ENCODE measurements around a stretch of chr21.

GRCh38 chr21:45409399-45410220 is 4.6 kb downstream of the COL18A1 start:
- PRO-cap, 2 experiments, result no peak in any of the 2 experiments

GRCh38 chr21:45491797-45492274 is 50.4 kb downstream of the SLC19A1 start:
- PRO-cap, 2 experiments, result no peak in any of the 2 experiments

DNA sequence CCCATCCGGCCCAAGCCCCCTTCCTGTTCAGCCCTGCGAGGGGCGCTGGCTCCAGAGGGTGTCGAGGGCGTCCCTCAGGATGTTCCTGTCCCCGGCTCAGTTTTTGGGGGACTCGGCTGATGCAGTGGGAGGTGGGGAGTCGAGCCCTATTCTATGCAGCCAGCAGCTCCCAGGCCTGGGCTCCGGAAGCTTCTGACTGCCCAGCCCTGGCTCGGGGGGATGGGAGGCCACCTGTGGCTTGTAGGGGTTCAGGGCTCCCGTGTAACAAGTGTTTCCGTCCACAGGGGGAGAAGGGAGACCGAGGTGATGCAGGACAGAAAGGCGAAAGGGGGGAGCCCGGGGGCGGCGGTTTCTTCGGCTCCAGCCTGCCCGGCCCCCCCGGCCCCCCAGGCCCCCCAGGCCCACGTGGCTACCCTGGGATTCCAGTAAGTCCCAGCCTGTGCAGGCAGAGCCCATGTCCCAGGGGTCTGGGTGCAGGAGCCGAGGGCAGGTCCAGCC is 38.1 kb downstream of the SLC19A1 start:
- PRO-cap, 2 experiments, result no peak in any of the 2 experiments

DNA sequence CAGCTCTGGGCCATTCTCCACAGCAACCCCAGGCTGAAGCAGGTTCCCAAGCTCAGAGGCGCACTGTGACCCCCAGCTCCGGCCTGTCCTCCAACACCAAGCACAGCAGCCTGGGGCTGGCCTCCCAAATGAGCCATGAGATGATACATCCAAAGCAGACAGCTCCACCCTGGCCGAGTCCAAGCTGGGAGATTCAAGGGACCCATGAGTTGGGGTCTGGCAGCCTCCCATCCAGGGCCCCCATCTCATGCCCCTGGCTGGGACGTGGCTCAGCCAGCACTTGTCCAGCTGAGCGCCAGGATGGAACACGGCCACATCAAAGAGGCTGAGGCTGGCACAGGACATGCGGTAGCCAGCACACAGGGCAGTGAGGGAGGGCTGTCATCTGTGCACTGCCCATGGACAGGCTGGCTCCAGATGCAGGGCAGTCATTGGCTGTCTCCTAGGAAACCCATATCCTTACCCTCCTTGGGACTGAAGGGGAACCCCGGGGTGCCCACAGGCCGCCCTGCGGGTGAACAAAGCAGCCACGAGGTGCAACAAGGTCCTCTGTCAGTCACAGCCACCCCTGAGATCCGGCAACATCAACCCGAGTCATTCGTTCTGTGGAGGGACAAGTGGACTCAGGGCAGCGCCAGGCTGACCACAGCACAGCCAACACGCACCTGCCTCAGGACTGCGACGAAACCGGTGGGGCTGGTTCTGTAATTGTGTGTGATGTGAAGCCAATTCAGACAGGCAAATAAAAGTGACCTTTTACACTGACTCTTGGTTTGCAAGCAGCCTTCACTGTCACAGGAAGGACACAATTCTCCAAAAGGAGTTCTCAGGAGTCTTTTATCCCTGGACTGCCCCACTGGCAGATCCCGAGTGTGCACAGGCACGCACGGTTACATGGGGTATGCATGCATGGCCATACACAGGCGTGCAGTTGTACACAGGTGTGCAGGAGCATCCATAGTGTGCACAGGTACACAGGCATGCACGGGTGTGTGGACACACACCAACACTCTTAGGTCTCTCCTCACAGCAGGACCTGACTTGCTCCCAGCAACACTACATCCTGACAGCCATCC is 28.9 kb downstream of the SLC19A1 start:
- PRO-cap, 2 experiments, result no peak in any of the 2 experiments

DNA sequence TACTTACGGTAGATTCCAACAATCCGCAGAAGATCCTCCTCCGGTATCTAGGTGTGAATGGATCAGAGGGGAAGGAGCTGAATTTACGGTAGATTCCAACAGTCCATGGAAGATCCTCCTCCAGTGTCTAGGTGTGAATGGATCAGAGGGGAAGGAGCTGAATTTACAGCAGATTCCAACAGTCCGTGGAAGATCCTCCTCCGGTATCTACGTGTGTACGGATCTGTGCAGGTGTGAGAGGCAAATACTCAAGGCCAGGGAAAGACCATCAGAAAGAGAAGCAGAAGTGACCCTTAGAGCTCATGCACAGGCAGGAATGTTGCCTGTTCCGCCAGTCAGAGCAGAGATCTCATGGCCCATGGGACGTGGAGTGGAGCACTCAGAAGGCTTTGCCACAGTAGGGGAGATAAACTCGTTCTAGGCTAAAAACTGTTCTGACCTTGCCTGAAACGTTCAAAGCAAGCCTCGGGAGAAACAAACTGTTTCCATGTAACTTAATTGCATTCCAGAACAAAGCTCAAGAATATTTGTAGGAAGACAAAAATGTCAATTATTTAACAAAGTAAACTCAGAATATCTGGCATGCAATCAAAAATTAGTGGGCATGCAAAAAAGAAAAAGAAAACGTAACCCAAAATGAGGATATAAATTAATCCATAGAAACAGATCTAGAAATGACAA is 20.6 kb upstream of the SLC19A1 start:
- PRO-cap, 2 experiments, result no peak in any of the 2 experiments

DNA sequence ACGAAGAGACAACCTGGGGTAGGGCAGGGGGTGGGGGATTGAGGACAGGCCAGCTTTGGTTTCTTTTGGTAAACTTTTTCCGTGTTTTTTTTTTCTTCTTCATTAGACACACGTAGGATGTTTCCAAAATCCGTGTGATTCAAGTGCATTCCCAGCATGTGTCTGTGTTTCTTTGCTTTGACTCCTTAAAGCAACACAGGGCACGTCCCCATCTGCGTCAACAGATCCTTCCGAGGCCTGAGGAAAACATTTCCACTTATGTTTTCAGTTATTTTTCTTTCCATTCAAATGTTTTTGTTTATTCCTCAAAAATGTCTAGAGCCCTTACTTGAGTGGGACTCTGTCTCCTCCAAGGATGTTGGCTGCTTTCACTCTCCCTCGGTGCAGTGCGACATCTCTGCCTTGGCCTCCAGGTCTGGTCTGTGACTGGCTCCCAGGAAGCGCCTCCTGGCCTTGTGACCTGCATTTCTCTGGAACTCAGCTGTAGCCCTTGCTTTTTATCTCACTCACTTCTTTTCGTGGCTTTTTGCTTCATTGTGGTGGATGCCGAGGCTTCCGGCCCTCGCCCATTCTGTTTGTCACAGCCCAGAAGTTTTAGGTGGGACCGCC is 31.3 kb upstream of the SLC19A1 start:
- PRO-cap, 2 experiments, result no peak in any of the 2 experiments

DNA sequence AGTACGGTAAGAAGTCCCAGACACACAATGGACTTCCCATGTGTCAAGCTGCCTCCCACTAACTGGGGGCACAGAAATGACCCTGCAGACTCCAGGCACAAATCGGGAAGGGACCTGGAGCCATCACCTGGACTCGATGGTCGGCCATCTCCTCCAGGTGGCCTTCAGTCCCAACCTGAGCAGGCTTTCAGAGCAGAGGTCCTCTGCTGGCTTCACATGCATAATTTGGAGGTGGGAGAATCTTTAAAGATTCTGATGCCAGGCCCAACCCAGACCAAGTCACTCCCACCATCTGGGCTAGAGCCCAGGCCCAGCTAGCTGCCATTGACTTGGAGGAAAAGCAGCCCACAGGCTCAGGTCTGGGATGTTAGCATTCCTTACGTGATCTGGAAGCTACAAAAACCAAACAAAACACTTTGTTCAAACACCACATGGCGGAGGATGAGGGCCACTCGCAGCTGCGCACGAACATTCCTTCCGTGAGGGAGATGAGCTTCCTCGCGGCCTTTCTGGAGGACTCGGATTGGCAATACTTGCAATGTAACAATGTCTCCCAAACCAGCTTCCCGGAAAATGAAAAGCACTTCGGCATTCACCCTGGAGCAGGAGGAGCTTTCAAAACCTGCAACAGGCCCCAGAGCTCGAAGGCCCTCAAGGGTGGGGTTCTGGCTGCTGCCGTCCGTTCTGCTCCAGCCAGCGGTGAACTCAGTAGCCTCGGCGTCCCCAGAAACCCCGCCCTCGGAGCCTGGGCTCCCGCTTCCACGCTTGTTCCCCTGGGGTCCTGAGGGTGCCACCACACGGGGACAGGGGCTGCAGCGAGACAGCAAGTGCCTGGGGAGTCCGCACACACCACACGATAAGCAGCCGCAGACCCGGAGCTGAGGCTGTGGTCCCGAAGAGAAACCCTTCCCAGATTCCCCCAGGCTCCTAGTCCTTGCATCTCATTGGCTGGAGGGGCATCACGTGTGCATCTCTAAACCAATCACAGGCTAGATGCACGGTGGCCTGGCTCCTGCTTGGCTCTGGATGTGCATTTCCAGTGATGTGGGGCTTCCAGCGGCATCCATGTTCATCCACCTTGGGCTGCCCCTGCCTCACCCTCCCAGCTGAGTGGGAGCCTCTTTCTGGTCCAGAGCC is 40.5 kb downstream of the COL6A1 start:
- PRO-cap, 2 experiments, result no peak in any of the 2 experiments

GRCh38 chr21:46031690-46031889 is 50.0 kb downstream of the COL6A1 start:
- PRO-cap, 2 experiments, result no peak in any of the 2 experiments

DNA sequence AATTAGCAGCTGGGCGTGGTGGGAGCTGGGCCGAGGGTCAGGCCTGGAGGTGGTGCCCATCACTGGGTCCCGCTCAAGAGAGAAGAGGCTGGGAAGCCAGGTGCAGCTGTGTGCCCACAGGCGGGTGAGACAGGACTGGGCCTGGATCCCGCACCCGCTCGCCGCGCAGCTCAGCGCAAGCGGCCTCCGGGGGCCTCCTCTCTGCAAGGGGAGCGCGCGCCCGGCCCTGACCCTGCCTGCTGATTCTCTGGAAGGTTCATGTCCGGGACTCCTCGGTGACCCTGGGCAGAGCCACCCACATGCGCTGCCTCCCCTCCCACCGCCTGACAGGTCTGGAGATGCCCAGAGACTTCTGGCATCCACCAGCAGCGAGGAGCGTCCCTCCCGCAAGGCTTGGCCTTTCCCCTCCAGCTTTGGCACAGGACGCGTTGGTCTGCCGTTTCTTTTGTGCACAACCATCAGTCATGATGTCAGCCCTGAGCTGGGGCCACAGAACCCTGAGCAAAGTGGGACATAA is 42.1 kb upstream of the COL6A2 start:
- PRO-cap, 2 experiments, result no peak in any of the 2 experiments

DNA sequence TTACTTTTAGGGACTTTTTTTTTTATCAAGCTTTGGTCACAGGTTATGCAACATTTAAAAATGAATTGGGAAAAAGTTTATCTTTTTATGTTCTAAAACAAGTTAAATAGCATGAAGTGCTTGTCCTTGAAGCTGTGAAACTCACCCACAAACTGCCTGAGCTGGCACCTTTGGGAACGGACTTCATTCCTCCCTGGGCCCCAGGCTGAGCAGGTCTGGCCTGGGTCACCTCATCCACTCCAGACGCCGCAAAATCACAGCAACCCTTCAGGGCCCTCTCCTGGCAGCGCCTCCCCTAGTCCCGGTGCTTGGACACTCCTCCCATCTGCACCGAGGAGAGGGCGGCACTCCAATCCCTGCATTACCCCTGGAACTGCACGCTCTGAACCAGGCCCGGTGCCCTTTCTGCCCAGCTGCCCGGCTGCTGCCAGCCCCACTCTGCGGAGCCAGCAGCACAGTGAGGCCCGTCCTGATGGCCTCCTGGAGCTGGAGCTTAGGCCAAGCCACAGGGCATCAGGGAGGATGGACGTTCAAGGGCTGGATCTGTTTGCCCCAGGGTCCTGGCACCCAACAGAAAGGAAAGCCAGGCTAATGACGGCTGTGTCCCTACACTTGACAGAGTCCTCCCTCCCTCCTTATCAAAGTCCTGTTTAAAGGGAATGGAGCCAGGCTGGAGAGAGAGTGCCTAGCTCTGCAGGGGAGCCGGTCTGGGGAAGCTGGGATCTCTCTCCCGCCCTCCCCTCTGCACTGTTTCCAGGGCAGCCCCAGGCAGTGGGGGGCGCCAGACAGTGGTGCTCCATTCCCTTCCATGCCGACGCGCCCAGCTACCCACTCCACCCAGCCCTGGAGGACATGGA is 12.6 kb downstream of the COL6A2 start:
- PRO-cap, 2 experiments, result no peak in any of the 2 experiments

DNA sequence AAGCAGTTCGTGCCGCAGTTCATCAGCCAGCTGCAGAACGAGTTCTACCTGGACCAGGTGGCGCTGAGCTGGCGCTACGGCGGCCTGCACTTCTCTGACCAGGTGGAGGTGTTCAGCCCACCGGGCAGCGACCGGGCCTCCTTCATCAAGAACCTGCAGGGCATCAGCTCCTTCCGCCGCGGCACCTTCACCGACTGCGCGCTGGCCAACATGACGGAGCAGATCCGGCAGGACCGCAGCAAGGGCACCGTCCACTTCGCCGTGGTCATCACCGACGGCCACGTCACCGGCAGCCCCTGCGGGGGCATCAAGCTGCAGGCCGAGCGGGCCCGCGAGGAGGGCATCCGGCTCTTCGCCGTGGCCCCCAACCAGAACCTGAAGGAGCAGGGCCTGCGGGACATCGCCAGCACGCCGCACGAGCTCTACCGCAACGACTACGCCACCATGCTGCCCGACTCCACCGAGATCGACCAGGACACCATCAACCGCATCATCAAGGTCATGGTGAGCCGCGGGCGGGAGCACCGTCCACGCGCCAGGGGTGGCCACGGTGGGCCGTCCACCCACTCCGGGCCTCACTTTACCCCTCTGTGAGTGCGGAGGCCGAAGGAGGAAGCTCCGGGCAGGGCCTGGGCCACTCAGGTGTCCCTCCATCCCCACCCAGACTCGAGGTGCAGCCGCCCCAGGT is 14.3 kb downstream of the COL6A2 start:
- PRO-cap, 2 experiments, result no peak in any of the 2 experiments

DNA sequence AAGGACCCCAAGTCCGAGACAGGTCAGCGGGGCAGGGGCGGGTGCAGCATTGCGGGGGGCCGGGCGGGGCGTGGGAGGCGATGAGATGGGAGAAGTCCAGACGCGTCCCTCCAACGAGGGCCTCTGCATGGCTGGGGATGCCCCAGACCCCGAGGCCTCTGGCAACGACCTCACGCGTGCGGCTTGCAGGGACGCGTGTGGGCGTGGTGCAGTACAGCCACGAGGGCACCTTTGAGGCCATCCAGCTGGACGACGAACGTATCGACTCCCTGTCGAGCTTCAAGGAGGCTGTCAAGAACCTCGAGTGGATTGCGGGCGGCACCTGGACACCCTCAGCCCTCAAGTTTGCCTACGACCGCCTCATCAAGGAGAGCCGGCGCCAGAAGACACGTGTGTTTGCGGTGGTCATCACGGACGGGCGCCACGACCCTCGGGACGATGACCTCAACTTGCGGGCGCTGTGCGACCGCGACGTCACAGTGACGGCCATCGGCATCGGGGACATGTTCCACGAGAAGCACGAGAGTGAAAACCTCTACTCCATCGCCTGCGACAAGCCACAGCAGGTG is 27.8 kb downstream of the COL6A2 start:
- PRO-cap, 2 experiments, result no peak in any of the 2 experiments

DNA sequence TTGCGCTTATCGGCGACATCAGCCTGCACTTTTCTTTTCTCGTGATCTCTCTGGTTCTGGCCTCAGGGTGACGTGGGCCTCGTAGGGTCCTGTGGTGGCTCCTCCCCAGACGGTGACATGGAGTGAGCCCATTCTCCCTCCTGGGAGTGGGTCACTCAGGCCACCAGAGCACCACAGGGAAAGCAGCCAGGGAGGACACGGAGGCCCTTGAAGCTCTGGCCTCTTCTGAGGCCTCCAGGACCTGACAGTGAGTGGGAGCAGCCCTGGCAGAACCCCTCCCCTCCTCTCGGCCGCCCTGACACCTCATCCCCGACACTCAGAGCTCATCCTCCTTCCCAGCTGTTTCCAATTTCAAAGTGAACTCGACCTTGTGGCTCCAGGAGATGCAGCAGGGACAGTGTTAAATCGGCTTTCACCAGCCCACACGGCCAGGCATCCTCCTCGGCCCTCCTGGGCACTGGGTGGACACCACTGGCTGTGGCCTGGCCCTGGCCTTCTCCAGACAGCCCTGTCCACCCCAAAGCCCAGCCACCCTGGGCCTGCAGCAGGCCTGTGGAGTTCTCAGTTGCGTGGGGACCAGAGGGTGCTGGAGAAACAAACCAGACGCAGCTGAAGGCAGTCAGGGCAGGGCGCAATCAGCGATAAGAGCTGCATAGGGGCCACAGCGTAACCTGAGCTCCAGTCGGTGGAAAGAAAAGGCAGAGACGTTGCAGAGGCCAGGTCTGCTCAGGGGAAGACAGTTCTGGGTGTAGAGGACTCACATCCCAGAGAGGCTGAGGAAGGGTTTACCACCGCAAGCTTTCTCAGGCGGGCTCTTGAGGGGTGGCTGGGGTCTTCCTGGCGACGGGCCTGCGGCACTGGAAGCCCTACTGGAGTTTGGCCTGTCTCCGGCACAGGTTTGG is 27.1 kb downstream of the FTCD start:
- PRO-cap, 2 experiments, result no peak in any of the 2 experiments

- PRO-cap, 2 experiments, result no peak in any of the 2 experiments
These were observed 25.9 kb downstream of the FTCD start for GRCh38 chr21:46129597-46129845.

DNA sequence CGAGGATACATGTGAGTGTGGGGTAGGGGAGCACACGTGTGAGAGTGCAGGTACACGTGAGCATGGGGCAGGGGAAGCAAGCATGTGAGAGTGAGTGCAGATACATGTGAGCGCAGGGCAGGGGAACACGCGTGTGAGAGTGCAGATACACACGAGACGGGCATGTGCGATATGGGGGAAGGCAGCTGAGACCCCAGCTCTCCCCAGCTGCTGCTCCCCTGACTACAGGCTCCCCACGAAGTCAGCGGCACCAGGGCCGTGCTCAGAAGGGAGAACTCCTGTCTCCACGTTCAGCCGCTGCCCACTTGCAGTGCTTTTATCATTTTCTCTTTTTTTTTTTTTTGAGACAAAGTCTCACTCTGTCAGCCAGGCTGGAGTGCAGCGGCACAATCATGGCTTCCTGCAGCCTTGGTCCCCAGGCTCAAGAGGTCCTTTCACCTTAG is 856 bp upstream of the FTCD start:
- PRO-cap, 2 experiments, result no peak in any of the 2 experiments

- PRO-cap, 2 experiments, result no peak in any of the 2 experiments
These were observed 17.9 kb upstream of the LSS start for GRCh38 chr21:46246203-46247233.

DNA sequence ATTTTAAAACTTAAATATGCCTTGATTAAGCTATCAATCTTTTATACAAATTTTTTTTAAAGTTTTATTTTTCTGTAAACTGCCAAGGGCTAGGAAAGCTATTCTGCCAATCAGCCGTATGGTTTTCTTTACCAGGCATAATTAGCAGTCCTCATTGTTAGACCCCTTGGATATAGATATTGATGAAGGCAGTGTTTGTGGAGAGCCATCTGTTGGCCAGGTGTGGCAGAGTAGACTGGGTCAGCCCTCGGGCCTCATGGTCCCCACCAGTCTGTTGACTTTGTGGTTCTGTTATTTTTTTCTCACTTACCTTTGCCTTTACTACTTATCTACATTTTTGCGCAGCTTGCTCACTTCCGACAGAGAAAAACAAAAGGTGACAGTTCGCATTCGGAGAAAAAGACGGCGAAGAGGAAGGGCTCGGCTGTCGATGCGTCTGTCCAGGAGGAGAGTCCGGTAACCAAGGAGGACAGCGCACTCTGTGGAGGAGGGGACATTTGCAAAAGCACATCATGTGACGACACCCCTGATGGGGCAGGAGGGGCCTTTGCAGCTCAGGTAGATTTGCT is 2.2 kb downstream of the PCNT start:
- PRO-cap, 2 experiments, result no peak in any of the 2 experiments

DNA sequence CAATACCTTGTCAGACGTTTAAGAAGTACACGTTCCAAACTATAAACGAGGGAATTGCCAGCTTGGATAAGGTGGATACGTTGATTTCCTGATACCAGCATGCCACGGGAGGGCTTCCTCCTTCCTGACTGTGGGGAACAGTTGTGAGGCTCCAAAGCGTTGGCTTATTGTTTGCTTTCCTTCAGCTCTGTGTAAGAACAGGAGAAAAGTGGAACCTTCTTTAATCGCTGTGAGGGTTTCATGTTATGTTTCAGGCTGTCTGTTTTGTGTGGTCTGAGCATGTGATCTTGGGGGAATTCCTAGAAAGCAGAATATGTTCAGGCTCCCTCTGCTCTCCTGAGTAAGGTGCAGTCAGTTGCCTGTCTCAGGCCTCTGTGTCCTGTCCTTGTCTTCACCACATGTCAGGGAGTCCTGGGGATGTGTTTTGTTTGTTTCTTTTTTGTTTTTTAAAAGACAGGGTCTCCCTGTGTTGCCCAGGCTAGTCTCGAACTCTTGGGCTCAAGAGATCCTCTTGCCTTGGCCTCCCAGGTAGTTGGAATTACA is 44.9 kb downstream of the PCNT start:
- PRO-cap, 2 experiments, result no peak in any of the 2 experiments

DNA sequence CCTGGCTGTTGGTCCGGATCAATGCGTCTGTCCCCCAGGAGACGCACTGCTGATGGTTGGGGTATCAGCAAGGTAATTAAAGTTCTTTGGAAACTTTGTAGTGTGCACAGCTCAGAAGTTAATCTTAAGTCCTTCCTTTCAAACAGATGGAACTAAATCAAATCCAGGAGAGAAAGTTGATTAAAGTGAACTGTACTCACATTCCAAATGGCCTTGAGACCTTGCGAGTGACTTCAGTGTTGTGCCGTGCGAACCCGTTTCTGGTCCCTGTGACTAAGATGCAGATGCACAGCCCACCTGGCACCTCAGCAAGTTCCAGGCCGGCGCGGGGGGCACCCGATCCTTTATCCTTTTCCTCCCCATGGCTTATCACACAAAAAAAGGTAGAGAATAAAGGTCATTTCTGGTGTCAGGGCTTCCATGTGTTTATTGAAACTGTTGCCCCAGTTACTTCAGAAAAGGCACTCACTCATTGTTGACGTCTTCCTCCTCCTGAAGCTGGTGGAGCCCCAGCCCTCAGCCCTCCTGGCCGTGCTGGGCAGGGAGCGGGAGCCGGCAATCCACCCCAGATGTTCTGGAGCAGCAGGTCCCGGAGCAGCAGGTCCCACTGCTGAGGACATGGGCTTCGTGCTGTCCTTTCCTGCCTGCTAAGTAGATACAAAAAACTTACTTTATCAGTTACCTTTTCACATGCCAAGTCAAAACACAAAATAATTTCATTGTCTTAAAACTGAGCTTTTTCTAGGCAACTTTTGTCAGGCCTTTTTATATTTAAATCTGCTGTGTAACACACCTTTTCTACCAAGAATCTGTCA is 53.0 kb downstream of the PCNT start:
- PRO-cap, 2 experiments, result no peak in any of the 2 experiments

DNA sequence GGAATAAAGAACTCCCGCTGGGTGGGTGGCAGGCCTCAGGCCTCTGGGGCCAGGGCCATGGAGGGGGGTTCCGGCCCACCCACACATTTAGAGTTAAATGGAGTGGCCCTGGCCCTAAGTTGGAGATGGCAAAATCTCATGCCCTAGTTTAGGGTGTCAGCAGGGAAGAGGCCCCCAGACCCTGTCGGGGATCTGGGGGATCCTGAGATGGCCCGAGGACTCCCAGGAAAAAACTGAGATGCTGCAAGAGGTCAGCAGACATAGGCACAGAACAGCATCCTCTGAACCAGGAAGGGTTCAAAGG is 42.9 kb downstream of the S100B start:
- PRO-cap, 2 experiments, result no peak in any of the 2 experiments

Measured in Colon Carcinoma Metastatic in the Brain (tissue), 2 donors.